Skeletal muscle satellite cell (primary cell): ENCODE measurements around the gene PRPF6.

- CAGE, long polyA plus RNA = no peak
Measured at GRCh38 chr20:63281038-63281845, 8.6 kb downstream of the ARFGAP1 start.

- CAGE, long polyA plus RNA = no peak
Measured at GRCh38 chr20:63289971-63290567, 2.9 kb upstream of the COL20A1 start.

- CAGE, long polyA plus RNA = no peak
Measured at GRCh38 chr20:63432592-63432992, 39.9 kb downstream of the KCNQ2 start.

- CAGE, long polyA plus RNA = no peak
Measured at GRCh38 chr20:63488060-63488825, 10.6 kb downstream of the EEF1A2 start.

DNA sequence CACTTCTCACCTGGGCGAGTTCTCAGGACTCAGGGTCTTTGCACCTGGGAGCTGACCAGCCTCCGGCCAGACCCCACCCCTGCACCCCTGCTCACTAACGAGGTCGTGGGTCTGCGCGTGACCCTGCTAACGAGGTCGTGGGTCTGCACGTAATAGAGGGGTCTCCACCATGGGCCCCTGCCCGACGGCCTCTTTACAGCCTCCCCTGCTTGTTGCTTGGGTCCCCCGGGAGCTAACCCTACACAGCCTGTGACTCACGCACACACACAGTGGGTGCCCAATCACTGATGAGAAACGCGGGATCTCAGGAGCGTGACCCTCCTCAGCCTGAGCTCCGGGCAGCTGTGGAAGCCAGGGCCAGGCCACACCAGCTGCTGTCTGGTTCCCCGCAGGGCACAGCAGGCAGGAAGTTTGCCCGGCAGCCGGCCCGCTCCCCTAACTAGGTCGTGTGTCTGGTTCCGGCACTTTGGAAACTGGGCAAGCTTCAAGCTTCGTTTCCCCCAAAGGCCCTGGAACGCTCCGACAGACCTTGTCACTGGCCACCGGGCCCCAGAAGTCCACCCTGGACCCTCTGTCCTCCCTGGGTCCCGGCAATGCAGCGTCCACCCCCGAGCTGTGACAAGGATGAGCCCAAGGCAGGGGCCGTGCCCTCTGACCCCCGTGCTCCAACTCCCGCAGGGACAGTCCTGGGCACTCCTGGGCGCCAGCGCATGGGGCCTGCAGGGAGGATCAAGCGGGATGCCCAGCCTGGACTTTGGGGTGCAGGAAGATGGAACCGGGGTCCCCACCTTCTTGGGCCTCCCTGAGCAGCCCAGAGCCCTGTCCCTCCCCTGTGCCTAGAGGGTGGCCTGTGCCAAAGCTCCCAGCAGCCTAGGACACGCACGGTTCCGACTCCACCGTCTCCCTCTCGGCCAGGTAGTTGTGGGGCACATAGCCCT, 705 bp downstream of the PTK6 start:
- CAGE, long polyA plus RNA = no peak

DNA sequence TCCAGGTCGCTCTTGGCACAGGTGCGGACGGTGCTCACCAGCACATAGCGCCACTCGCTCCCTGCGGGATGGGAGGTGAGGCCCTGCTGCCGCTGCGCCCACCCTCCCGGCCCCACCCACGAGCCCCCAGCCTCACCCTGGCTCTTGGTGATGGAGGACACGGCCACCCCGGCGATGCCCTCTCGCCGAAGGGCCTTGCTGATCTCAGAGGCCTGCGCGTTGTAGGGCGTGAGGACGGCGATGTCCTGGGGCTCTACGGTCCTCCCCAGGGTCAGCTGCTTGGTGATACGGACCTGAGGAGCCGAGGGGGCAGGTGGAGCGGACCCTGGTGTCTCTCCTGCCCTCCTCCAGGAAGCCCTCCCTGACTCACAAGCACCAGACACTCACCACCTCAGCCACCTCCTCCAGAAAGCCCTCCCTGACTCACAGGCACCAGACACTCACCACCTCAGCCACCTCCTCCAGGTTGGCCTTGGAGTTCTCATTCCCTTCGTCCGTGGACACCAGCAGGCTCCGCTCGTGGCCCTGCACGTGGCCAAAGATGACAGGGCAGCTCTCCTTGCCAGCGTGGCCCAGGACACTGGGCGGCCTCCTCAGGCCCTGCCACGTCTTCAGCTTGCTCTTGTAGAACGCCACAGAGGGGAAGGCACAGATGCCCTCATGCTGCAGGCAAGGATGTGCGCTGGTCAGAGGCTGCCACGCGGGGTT, 6.2 kb downstream of the FNDC11 start:
- CAGE, long polyA plus RNA = no peak

GRCh38 chr20:63567777-63568331, 6.2 kb downstream of the HELZ2 start:
- CAGE, long polyA plus RNA = no peak

DNA sequence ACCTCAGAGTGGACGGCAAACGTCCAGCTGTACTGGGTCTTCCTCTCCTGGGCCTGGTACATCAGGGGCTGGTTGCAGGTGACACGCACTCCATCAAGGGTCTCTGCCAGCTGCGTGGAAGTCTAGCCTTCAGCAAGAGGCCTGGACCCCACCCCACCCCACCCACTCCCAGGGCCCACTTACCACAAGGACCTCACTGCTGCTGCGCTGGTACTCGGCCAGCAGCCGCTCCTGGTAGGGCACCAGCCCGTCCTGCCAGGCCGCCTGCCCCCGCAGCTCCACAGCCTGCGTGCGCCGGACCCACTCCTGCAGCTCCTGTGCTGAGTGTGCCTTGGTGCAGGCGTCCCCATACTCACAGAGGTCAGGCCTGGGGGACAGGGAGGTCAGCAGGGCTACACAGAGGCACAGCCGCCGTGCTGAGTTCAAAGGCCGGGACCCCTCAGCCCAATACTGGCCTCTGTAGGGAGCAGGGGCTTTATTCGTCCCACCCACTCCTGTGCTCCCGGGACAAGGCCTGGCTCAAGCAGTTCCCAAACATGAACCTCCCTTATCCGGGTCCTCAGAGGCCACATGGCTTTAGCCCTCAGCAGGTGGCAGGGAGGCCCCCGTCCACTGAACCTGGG, 3.4 kb downstream of the HELZ2 start:
- CAGE, long polyA plus RNA = no peak

GRCh38 chr20:63635712-63636283, 8.9 kb upstream of the GMEB2 start:
- CAGE, long polyA plus RNA = no peak

- CAGE, long polyA plus RNA = no peak
Measured at GRCh38 chr20:63642001-63642502, 11.2 kb downstream of the STMN3 start.

GRCh38 chr20:63751507-63751761, 11.9 kb downstream of the SLC2A4RG start:
- CAGE, long polyA plus RNA = no peak

- CAGE, long polyA plus RNA = no peak
Measured at GRCh38 chr20:63787754-63788181, 43.3 kb downstream of the ZBTB46 start.

- CAGE, long polyA plus RNA = no peak
Measured at GRCh38 chr20:63848577-63848886, 12.8 kb upstream of the ABHD16B start.

- CAGE, long polyA plus RNA = no peak
Measured at GRCh38 chr20:63878151-63878761, 13.2 kb downstream of the TPD52L2 start.

GRCh38 chr20:63895742-63896194, 842 bp downstream of the DNAJC5 start:
- CAGE, long polyA plus RNA = no peak

DNA sequence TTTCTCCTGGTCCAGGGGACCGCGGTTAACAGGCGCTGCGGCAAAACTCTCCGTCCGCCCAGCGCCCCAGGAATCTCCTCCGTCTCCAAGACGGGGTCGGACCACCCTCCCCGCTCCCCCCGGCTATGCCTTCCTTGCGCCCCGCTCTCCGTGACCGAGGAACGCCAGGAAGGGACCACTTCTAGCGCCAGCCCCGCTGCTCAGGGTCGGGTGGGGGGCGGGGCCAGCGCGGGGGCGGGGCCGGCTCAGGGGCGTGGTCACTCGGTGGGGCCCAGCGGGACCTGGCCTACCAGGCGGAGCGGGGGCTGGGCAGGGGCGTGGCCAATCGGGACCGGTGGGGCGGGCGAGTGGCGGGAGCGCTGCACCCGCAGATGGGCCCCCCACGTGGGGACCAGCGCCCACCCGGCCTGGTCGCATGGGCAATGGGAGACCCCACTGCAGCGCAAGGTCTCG, 17.8 kb downstream of the UCKL1 start:
- CAGE, long polyA plus RNA = no peak

DNA sequence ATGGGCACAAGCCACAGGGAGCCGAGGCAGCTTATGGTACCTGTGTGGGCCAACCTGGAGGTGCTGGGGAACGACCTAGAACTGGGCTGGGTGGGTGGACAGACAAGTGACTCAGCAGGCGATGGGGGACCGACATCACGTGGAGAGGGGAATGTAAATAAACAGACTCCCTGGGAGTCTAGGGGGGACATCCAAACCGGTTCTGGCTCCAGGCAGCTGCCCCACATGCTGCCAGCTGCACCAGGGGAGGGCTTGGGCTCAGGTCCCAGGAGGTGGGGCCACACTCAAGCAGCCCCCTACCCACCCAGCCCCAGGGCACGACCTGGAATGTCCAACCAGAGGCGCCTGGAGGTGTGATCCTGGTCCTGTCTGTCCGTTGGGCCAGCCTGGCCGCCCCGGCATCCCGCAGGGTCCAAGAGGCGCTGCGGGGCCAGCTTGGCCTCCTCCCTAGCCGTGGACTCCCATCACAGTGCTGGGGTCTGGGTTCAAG, 4.4 kb downstream of the SAMD10 start:
- CAGE, long polyA plus RNA = no peak

DNA sequence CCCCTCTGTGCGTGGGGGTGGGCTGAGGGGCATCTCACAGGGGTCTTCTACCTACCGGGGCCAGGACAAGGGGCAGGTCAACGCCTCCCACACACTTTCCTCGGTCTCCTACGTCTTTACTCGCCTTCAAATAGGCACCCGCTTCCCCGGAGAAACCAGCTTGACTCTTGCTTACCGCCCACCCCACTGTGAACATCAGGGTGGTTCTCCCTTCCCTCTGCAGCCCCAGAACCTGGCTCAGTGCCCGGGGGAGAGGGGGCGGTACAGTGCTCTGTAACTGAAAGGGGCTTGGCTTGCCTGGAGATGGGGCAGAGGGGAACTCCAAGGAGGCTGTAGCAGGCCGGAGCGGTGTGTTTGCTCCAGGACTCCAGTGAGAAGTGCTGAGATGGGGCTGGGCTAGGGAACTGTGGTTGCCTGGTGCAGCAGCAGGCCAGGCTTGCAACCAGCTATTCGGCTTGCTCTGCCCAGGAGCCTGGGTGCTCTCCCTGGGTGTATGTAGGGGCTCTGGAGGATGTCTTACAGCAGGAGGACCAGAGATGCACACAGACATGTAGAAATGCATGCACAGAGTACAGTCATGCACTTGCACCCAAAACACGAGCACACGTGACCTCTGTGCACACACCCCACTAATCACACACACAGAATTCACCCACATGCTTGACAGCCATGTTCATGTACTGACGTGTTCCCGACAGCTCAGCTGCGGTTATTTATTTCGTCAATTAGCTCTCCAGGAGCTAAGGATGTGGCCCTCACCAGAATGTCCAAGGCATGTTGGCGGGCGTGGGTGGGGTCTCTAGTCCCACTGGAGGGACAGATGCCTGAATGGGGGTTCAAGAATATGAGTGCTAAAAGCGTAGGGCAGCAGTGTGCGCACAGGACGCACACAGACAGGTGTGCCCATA, 611 bp upstream of the SAMD10 start:
- CAGE, long polyA plus RNA = no peak

- CAGE, long polyA plus RNA = start-site peak on the plus strand at chr20:63981124-63981212, 279 and 447 reads in 2 replicates
Measured at GRCh38 chr20:63980772-63981936, at the start of gene PRPF6. TSS of gene PRPF6 (plus strand) at chr20:63981132.

DNA sequence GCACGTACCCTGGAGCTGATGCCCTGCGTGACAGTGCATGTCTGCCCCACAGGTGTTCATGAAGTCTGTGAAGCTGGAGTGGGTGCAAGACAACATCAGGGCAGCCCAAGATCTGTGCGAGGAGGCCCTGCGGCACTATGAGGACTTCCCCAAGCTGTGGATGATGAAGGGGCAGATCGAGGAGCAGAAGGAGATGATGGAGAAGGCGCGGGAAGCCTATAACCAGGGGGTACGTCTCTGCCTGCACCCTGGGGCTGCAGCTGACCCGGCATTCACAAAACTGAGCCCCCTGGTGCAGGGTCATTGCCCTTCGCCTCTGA, 9.1 kb upstream of the C20orf204 start:
- CAGE, long polyA plus RNA = no peak